ENCODE measurements around a stretch of chr5.

DNA sequence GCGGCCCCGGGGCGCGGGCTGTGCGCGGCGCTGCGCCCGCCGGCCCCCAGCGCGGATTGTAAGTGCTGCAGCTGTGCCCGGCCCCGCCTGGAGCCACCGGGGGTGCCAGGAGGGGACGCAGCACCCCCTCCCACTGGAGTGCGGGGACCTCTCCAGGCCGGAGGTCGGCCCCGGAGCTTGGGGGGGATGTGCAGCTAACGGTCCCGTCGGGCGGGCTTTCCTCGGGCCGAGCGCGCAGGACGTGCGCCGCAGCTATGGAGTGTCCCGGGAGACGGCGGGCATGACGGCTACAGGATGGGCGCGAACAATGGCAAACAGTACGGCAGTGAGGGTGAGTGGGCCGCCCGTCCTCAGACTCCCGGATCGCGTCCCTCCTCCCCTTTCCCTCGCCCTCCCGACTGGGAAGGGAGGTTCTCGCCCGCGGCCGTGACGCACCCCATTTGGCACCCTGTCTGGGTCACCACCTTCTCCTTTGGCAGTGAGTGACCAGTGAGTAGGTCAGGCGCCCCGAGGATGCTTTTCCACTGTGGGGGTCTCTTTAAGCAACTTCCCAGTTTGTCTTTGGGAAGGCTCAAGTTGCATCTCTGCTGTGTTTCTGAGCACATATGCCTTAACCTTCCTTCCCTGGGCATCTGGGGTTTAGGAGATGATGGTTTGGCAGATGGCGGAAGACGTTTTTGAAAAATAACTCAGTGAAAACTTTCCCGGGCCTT, 559 bp downstream of the FBXL7 start:
- PRO-cap = bidirectional peak, plus-strand start at position 133 of the sequence, minus-strand start at position 64 of the sequence; bidirectional peak, plus-strand start at position 313 of the sequence, minus-strand start at position 309 of the sequence; unidirectional peak, minus-strand start at position 491 of the sequence

GRCh38 chr5:15752845-15753398, 252.9 kb downstream of the FBXL7 start:
- PRO-cap = no peak

- PRO-cap = no peak
Measured at GRCh38 chr5:15911989-15912326, 267.6 kb downstream of the MARCHF11 start.

GRCh38 chr5:16466048-16466654, 551 bp upstream of the ZNF622 start:
- PRO-cap = bidirectional peak, plus-strand start at chr5:16466342, minus-strand start at chr5:16466333

DNA sequence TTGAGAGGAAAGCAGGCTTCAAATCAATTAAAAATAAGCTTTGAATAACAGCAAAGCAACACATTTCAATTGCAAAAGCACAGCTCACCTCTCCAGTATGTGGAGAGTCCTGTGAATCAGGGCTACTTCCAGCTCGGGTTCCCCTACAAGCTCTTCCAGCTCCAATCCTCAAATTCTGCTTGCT, 71.9 kb downstream of the RETREG1 start:
- PRO-cap = no peak

DNA sequence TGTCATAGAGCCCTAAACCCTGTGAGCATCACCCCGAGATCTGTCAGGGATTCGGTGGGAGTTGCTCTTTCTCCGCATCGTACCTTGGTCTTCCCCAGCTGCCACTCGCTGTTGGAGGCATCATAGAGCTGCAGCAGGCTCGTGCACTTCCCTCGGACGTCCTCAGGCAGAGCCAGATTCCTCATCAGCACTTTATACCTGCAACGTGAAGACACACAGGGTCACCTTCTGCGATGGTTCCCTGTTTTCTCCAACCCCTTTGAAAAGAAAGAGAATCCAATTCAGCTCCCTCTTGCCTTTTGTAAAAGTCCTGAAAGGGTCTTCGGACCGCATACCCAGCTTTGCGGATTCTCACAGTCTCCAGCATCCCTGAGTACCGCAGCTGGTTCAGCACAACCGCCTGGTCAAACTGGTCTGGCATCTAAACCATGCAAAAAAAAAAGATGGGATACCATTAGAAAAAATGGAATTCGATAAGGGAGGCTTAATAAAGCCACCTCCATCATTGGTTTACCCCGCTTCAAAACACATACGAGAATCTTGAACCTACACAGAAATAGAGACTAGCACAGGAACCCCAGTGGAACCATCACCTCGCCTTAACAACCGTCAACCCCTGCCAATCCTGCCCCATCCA, 94.1 kb upstream of the RETREG1 start:
- PRO-cap = no peak

DNA sequence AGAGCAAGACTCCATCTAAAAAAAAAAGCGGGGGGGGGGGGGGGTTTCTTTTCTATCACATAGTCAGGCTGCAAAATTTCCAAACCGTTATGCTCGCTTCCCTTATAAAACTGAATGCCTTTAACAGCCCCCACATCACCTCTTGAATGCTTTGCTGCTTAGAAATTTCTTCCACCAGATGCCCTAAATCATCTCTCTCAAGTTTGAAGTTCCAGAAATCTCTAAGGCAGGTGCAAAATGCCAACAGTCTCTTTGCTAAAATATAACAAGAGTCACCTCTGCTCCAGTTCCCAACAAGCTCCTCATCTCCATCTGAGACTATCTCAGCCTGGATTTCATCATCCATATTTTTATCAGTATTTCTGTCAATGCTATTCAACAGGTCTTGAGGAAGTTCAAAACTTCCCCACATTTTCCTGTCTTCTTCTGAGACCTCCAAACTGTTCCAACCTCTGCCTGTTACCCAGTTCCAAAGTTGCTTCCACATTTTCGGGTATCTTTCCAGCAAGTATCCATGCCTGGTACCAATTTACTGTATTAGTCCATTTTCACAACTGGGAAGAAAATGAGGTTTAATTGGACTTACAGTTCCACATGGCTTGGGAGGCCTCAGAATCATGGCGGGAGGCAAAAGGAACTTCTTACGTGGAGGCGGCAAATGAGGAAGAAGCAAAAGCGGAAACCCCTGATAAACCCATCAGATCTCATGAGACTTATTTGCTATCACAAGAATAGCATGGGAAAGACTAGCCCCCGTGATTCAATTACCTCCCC, 61.6 kb downstream of the MYO10 start:
- PRO-cap = no peak

DNA sequence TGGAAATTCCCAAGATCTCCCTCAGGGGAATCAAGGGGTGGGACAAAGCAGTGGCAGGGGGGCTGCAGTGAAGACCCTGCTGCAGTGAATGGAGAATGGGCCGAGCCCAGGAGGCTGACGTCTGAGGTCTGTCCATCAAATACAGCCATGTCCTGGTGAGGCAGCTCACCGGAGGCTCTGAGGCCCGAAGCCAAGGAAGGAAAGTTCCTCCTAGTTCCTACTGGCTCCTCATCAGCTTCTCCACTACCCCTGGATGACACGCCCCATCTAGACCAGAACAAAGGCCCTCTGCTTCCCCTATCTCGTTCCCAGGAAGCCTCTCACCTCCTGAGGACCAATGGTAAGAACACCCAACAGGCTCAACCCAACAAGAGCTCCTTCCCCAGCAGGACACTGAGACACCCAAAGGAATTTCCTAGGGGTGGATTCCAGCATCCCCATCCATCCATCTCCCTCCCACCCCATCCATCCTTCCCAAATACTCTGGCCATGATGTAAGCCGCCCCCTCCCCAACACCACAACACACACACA, 40.8 kb downstream of the MYO10 start:
- PRO-cap = no peak

GRCh38 chr5:17123666-17124000, 93.8 kb upstream of the BASP1 start:
- PRO-cap = no peak

- PRO-cap = bidirectional peak, plus-strand start at chr5:17219279, minus-strand start at chr5:17219186
Measured at GRCh38 chr5:17219089-17219532, 1.7 kb downstream of the BASP1 start.

- PRO-cap = no peak
Measured at GRCh38 chr5:17277584-17277943, 60.1 kb downstream of the BASP1 start.

DNA sequence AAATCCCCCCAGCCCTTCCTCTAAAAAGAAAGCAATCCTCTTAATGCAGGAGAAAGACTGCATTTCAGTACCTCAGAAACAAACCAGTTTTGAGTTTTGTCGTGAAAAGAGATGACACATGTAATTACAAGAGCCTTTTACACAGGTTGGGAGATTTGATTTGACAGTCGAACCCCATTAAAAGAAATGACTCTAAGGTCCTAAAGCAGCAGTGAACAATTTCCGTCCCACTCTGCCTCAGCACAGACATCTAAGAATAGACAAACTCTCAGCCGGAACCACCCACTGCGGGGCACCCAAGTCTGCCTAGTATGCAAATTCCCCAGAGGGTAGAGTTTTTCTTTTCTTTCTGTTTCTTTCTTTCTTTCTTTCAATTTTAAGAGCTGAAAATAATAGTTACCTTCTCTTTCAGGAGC, 64.9 kb downstream of the BASP1 start:
- PRO-cap = no peak

- PRO-cap = no peak
Measured at GRCh38 chr5:17317581-17318210, 100.3 kb downstream of the BASP1 start.

DNA sequence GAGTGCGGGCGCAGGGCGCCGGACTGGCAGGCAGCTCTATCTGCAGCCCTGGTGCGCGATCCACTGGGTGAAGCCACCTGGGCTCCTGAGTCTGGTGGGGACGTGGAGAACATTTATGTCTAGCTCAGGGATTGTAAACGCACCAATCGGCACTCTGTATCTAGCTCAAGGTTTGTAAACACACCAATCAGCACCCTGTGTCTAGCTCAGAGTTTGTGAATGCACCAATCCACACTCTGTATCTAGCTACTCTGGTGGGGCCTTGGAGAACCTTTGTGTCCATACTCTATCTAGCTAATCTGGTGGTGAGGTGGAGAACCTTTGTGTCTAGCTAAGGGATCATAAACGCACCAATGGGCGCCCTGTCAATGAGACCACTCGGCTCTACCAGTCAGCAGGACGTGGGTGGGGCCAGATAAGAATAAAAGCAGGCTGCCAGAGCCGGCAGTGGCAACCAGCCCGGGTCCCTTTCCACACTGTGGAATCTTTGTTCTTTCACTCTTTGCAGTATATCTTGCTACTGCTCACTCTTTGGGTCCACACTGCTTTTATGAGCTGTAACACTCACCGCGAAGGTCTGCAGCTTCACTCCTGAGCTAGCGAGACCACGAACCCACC, 699.8 kb downstream of the CDH18 start:
- PRO-cap = no peak

- PRO-cap = no peak
Measured at GRCh38 chr5:23950925-23952257, 444.0 kb downstream of the PRDM9 start.

GRCh38 chr5:25963500-25964453, 1074.6 kb downstream of the CDH9 start:
- PRO-cap = no peak

- PRO-cap = unidirectional peak, minus-strand start at chr5:27473508
Measured at GRCh38 chr5:27473284-27473854, 435.0 kb upstream of the CDH9 start.

- PRO-cap = no peak
Measured at GRCh38 chr5:30197761-30198366, 995.6 kb upstream of the CDH6 start.

- PRO-cap = no peak
Measured at GRCh38 chr5:31194719-31195355, 1.4 kb downstream of the CDH6 start.

DNA sequence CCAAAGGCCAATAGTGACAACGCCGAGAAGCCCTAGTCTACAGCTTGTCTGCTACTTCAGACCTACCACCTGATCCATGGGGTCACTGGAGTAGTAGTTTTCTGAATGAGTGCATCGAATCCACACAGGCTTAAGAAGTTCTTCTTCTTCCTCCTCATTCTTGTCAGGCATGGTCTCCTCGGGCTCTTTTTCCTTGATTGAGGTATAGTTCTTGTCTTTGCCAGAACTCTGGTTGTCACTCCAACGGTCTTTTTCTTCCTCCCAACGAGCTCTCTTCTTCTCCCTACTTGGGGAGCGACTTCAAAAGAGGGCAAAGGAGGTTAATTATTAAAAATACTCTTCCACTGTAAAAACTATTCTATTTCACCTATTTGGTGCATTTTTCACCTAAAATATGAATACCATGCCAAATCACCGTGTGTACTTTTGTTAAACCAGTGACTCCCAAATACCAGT, 16.9 kb downstream of the DROSHA start:
- PRO-cap = no peak